ENCODE results near the genes VTN and SLC13A2.

DNA sequence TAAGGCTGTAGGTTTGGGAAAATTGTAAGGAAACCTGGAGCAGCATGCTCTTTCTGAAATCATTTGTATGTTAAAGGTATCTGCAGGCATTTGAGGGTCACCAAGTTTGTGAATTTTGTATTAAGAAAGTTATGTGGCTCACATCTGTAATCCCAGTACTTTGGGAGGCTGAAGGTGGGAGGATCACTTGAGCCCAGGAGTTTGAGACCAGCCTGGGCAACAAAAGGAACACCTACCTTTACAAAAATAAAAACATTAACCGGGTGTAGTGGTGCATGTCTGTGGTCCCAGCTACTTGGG, 5.1 kb downstream of the WSB1 start:
- CAGE, long polyA plus RNA: no peak
- RRBS: no CpG with 5 or more reads among the region's 1 CpG

DNA sequence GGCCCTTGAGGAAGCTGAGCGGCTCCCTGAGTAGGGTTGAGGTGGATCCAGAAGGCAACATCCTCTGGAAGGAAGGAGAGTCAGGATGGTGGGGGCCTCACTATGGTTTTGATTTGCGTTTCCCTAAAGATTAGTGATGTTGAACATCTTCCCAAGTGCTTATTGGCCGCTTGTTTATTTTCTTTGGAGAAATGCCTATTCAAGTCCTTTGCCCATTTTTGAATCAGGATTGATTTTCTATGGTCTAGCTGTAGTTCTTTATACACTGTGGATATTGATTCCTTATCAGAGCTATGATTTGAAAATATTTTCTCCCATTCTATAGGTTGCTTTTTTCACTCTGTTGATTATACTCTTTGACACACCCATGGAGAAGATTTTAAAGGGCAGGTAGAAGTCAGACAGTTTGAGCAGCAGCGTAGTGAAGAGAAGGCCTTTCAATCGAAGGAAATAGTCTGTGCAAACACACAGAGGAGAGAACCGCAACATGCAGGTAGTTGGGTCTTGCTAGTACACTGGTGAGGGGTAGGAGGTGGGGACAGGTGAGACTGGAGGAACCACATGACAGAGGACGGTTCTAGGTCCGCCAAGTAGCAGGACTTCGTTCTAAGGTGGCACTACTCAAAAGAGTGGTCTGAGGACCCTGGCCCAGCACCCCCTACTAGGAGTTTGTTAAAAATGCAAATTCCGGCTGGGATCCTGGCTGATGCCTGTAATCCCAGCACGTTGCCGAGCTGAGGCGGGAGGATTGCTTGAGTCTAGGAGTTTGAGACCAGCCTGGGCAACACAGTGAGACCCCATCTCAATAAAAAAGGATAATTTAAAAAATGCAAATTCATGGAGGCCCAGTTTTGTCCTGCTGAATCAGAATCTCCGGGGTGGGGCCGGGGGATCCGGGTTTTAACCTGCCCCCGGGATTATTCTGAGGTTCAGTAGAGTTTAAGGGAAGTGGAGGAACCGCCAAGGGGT, 58.9 kb downstream of the WSB1 start:
- CAGE, long polyA plus RNA: no peak
- RRBS: 5% methylated on average over 1 of the region's 18 CpGs

GRCh38 chr17:27457663-27458193, 1.5 kb downstream of the KSR1 start:
- CAGE, long polyA plus RNA: no peak
- RRBS: no CpG with 5 or more reads among the region's 10 CpGs

GRCh38 chr17:27577851-27578389, 53.1 kb upstream of the LGALS9 start:
- CAGE, long polyA plus RNA: no peak
- RRBS: no CpG with 5 or more reads among the region's 7 CpGs

GRCh38 chr17:27625555-27626435, 5.2 kb upstream of the LGALS9 start:
- CAGE, long polyA plus RNA: no peak
- RRBS: no CpG with 5 or more reads among the region's 11 CpGs

- CAGE, long polyA plus RNA: no peak
- RRBS: no CpG with 5 or more reads among the region's 10 CpGs
These were observed 1.9 kb downstream of the LGALS9 start for GRCh38 chr17:27632809-27633269.

- CAGE, long polyA plus RNA: no peak
- RRBS: no CpG with 5 or more reads among the region's 8 CpGs
These were observed 17.4 kb downstream of the NOS2 start for GRCh38 chr17:27782831-27783448.

DNA sequence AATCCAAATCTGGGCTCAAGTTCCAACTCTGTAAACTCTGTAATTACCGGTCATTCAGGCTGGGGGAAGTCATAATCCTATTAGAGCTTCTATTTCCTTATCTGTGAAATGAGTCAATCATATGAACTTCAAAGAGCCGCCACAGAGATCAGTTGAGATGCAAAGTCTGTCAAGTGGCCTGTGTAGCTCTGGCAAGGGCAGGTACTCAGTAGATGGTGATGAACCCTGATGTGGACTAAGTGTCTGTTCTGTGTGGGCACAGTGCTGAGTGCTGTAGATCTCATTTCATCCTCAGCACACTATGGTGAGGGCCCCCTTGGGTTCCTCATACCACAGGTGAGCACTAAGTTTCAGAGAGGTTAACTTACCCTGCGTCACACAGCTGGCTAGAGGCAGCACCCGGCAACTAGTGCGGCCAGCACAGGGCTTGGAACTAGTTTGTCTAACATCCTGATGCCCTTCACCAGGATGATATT, 2.5 kb downstream of the NOS2 start:
- CAGE, long polyA plus RNA: no peak
- RRBS: no CpG with 5 or more reads among the region's 5 CpGs

DNA sequence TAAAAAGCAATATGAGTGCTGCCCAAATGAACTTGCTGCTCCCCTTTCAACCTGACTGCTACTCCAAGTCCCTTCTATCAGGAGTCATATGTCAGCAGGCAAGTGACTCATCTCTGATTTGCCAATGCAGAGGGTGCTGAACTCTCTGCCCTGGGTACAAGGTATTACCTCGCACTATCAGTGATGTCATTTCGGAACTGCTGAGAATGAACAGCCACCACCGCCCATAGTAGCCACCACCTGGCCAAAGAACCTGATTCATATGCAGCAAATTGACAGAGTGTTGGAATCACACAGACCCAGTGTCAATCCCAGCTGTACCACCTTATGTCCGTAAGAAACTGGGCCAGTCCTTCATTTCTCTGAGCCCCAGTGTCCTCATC, 31.2 kb downstream of the LYRM9 start:
- CAGE, long polyA plus RNA: no peak
- RRBS: no CpG with 5 or more reads among the region's 4 CpGs

GRCh38 chr17:28159127-28160345, 117.1 kb downstream of the NLK start:
- CAGE, long polyA plus RNA: no peak
- RRBS: no CpG with 5 or more reads among the region's 7 CpGs

DNA sequence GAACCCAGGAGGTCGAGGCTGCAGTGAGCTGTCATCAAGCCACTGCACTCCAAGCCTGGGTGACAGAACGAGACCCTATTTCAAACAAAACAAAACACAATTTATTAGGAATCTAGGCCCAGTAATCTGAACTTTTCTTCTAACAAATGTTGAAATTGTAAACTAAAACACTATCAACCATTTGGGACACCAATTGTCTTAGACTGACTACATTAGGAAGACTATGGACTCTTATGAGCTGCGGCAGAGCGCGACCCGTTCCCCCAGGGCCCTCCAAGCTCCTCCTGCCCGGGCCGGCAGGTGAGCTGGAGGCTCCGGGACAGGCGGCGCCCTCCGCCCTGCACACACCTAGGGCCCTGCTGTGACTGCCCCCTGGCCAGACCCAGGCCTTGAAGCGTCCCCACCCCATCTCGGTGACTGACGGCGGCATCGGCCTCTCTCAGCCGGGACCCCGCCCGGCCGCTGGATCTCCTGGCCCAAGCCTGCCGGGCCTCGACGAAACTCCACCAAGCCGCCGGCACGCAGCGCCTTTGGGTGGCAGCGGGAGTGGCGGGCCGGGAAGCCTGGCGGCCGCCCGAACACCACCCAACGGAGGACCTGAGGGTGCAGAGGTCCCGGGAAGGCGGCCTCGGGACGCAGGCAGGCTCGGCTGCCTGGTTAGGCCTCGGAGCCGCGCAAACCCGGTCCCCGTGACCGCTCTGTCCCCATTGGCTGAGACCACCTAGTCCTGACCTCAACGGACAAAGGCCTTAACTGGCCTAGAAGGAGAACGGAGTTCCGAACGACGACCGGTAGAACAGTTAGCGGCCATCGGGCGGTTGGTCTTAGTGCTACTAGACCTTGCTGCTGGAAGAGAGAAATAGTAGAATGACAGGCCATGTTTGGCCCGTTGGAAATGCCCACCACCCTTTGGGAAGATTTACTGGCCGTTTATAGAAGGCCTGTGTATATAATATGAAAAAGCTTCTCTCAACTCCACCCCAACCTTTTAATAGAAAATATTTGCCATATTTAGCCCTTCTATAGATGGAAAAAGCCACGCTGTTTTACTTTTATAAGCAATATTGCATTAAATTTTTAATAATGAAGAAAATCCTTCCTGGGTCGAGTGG, 12.0 kb upstream of the TMEM97 start:
- CAGE, long polyA plus RNA: no peak
- RRBS: 38% methylated on average over 17 of the region's 59 CpGs

DNA sequence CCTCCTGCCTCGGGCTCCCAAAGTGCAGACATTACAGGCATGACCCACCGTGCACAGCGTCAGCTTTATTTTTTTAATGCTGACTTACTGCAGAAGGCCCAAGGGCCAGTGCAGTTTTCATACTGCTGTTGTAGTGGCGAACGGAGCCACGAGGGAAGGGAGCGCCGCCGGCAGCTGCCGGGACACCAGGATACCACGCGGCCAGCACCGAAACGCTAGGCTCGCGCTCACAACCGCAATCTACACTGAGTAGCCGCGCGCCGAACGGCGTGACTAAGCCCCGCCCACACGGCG, 355 bp upstream of the TMEM97 start:
- CAGE, long polyA plus RNA: no peak
- RRBS: no CpG with 5 or more reads among the region's 26 CpGs

- CAGE, long polyA plus RNA: no peak
- RRBS: no CpG with 5 or more reads among the region's 15 CpGs
These were observed 9.7 kb downstream of the TNFAIP1 start for GRCh38 chr17:28344947-28346035.

DNA sequence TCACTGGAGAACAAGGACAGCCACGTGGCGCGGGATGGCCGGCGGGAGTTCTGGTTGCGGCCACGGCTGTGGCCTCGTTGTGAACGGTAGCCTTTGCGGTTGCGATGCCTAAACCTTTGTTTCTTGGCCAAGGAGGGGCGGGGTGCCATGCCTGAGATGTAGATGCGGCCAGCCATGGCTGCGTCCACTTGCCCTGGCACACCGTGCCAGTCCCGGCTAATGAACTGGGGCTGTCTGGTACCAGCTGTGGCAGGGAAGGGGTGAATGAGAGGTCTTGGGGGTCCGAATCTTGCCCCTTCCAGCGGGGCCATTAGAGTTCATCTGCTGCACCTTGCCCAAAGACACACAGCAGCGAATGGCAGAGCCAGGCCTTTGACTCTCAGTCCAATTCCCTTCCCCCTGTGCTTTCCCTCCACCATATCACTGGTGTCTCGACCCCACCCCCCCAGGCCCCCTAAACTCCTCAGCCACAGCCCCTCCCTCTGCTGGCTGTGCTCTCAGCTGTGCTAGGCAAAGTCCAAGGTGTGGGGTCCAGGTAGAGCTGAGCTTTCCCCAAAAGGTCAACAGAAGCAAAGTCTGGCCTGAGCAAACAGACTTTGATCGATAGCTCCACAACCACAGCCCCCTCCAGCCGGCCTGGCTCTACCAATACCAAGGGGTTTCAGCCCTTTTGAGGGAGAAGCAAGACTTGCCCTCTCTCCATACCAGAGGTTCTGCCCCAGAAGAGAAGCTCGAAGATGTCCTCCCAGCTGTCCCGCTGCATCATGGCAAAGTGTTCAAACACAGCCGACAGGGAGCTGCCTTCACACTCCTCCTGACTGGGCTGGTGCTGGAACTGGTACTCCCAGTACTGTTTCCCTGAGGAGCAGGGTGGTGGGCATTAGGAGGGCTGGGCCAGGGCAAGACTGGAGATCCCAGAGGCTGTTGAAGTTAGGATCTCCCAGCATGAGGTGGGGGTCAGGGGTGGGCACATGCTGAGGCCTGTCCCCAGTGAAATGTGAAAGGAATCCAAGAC, 2.0 kb downstream of the VTN start:
- CAGE, long polyA plus RNA: no peak
- RRBS: no CpG with 5 or more reads among the region's 25 CpGs

DNA sequence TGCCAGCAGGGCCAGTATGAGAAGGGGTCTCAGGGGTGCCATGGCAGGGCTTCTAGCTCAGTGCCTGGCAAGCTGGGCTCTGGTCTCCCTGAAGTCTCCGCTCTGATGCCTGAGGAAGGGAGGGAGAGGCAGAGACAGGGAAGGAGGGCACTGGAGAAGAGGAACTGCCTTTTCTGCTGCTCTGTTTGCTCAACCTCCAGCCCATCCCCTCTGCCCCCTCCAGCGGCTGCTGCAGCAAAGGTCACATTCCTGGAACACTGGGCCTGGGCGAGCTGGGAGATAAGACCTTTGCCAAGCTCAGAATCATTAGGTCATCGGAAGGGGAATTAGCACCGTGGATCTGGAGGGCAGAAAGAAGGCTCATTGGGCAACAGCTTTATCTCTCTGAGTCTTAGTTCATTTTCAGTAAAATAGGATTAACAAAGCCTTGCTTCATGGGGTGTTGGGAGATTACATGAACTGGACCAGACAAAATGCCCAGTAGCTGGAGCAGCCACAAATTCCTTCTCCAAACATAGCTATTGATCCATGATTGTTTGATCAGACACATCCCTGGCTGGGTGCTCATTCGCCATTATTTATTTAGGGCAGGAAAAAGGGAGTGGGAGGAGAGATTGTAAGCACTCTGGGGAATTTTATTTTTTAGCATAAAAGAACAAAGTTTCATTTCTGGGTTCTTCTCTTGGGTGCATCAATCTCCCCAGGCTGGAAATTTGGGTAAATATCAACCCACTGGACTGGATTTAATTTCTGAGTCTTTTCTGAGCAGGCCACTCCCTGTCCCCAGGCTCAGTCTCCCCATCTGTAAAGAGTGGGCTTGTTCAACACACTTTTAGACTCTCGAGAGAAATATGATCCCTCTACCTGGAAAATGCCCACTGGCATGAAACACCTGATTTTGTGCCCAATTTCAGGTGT, at the start of gene VTN:
Gene VTN, minus strand, starts transcription at position 146 of the 918 bp plus-strand sequence.
- CAGE, long polyA plus RNA: no peak
- RRBS: no CpG with 5 or more reads among the region's 7 CpGs

DNA sequence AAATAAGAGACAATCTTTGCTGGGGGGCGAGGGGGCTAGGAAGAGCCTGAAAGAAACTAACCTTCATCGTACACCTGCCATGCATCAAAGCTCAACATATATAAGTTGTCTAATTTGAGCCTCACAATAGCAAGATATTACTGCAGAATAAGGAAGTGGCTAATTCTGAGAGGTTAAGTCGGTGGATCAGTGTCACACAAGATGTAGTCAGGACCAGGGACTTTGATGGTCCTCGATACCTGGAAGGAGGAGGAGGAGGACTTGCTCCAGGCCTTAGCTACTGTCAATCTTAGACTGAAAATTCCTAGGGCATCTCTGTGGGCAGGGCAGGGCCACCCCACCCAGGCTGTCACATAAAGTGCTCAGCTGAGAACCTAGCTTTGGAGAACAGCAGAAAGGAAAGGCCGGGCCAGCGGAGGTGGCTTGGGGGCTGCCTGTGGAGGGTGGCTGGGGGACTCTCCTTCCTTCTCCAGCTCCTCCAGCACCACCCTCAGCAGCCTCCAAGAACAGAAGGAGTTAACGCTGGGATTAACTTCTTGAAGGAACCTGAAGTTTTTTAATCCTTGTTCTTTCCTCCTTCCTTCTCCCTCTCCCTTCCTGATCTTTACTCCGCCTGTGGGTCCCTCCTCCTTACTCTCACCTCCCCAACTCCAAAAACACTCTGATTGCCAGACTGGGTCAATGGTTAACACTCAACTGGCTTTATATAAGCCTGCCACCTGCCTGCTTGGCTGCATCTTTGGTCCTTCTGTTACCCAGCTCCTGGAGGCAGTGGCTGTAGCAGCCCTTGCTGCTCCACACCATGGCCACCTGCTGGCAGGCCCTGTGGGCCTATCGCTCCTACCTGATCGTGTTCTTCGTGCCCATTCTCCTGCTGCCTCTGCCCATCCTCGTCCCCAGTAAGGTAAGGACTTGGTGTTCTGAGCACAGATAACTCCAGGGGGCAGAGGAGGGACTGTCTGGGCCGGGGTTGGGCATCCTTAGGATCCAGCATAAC, at the start of gene SLC13A2:
Gene SLC13A2, plus strand, starts transcription at position 734 of the 997 bp plus-strand sequence.
- CAGE, long polyA plus RNA: no peak
- RRBS: no CpG with 5 or more reads among the region's 13 CpGs

- CAGE, long polyA plus RNA: no peak
- RRBS: no CpG with 5 or more reads among the region's 2 CpGs
These were observed 3.7 kb downstream of the UNC119 start for GRCh38 chr17:28548758-28549125.

DNA sequence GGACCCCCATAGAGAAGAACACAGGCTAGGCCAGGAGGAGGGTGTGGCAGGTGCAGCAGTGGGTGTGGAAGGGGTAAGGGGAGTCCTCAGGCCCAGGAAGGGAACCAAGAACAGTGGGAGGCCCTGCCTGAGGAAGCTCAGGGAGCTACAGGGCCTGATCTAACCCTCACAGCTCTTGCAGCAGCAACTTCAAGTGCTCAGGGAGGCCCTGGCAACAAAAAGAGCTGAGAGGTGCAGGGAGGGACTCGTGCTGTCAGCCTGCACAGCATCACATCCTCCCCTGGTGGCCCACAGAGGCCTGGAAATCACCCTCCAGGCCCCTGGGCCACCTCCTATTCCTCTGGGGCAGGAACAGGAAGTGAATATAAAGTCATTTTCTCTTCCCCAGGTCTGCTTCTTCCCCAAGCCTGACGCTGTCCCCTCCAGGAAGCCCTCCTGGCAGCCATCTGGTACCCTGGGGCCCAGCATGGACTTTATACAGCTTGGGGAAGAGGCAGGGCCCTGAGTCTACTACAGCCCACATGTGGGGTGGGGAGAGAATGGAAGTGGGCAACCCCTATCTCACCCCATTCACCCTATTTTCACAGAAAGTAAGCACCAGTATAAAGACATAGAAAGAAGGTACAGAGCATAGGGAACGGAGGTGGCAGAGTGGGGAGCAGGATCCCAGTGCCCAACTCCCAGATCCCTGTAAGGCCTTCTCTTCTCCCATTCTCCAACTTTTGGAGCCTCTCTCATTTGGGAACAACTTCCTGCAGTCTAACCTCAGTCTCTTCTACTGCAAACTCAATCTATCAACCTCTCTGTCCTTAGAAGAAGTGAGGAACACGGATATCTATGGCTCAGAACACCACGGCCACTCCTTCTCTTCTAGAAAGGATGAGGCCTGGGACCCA, 2.6 kb downstream of the UNC119 start:
- CAGE, long polyA plus RNA: no peak
- RRBS: no CpG with 5 or more reads among the region's 5 CpGs

DNA sequence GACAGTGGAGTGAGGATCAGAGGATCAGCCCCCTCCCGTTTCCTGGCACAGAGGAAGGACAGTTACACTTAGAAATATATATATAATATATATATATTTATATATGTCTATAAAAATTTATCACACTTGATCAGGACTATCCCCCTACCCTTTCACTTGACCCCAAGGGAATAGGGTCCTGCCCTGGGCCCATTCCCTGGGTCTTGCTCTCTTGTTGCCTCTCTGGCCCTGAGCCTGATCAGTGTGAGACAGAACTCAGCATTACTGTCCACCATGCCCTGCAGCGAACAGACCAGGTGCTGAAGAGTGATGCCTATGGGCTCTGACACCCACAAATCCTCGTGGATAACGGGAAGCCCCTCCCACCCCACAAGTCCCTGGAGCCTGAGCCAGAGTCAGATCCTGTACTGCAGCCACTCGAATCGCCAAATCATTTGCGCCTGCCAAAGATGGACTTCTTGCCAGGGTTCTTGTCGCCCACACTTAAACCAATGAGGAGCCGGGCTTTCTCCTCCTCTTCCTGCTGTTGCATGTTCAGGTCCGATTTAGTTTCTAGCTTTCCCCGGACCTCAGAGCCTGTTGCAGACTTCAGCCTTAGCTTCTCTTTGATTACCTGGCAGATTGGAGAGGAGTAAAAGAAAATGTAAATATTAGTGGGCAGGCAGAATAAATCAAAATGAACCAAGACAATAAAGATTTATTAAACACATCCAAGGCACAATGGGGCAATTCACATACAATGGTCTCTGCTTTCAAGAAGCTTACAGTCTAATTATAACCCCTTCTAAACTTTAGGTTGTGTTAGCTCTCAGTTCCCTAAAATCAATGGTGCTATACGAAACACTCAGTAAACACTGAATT, 879 bp upstream of the RSKR start:
- CAGE, long polyA plus RNA: no peak
- RRBS: no CpG with 5 or more reads among the region's 12 CpGs

GRCh38 chr17:28626307-28627377, 12.7 kb upstream of the RSKR start:
- CAGE, long polyA plus RNA: no peak
- RRBS: no CpG with 5 or more reads among the region's 8 CpGs